Daoy (cell line): ENCODE data around the gene IL1RAP.

DNA sequence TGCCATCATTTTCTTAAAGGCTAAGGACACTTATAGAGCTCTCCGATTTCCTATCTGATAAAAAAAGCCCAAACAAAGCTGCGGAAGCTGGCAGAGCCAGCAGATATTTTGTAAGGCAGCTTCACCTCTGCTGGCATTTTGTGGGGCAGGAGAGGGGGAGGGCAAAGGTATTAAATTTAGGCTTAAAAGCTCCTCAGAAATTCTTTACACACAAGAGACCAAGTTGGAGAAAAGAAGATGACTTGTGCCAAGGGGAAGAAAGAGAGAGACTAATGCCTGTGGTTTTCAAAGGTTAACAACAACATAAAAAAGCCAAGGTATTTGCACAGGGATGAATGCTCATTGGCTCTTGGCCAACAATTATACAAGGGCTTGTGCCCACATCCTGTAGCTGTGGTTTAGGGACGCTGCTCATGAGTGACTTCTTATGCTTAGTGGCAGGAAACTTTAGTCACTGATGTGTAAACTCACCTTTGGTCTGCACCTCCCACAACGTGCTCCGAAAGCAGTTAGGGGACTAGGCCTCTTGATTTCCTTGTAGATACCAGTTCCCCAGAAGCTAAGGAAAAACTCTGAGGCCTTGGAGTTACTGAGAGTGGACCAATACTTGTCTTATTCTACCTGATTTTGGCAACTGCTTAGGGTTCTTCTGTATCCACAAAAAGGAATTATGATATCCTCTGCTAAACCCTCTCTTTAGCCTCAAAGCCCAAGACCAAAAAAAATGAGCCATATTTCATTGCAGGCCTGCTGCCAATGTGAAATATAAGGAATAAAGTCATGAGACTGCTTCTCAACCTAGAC lies 152.9 kb downstream of the TPRG1 start:
- RAMPAGE, long total RNA, result no peak

DNA sequence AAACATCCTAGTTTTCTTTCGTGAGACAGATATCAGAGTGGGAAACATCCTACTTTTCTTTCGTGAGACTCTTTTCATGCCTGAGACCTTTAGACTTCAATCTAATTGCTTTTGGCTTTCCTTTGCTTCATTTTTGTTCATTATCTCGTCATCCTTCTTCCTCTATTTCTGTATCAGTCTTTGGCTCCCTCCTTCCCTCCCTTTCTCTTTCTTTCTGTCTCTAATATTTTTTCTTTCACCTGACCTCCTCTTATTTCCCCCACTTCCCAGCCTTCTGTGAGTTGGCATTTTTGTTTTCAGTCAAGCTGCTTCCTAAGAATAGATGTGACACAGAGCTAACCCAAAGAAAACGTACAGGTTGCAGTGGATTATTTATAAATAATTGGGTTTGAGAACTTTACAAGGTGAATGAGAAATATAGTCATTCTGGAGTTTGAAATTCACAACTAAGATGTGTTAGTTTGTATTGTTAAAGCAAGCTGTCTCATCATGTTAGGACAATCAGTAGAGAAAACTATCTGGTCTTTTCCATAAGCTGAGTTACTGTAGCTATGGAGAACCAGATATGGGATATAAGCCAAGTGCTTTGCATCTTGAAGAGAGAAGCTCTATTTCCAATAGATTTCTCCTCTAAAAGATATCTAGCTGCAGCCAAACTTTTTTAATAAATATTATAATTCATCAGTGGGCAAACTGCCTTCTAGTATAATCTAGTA lies 11.4 kb downstream of the P3H2 start:
- RAMPAGE, long total RNA, result no peak

GRCh38 chr3:190124035-190124454 lies 3.3 kb upstream of the P3H2 start:
- RAMPAGE, long total RNA, result no peak

- RAMPAGE, long total RNA, result no peak
These were observed 92.4 kb downstream of the CLDN1 start for GRCh38 chr3:190229608-190230406.

DNA sequence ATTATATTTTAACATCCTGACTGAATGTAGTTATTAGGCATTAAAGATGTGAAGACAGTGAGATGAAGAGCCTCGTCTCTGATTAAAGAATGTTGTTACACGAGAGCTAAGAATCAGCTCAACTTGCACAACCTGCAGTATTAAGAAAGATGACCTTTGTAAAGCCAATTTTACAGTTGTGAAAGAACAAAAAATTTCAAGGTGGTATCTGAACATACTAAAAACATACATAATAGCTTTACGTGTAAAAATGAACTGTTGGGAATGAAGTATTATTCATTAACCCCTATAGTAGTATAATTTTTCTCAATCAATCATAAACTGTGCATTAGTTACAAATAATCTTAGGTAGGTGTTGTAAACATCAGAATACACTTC lies 12.8 kb downstream of the CLDN1 start:
- RAMPAGE, long total RNA, result no peak

- RAMPAGE, long total RNA, result no peak
These were observed 26.8 kb upstream of the IL1RAP start for GRCh38 chr3:190487101-190487474.

- RAMPAGE, long total RNA, result no peak
These were observed at the start of gene IL1RAP for GRCh38 chr3:190513338-190514306. Gene IL1RAP (plus strand): TSS chr3:190514085.

DNA sequence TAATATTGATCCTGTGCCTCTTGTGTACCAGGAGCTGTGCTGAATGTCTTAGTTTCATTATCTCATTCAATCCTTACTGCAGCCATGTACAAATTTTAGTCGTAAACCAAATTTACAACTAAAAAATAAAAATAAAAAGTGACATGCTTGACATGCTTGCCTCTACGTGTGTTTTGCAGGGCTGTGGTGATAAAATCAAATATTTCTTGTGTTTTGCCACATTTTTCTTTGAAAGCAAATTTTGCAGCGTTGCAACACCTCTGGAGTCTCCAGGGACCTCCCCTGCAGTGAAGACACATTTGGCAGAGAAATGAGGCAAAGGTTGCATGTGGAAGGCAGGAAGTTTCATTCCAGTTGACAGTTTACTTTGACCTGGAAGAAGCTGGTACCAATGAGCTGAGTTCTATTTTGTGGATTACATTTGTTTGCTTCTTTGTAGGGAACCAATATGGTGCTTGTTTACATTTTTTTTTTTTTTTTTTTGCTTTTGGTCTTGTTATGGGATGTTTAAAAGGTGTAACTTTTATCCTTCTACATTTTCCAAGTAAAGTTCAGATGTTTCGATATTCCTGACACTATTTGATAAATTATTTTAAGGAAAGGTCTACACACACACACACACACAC lies 13.4 kb downstream of the IL1RAP start:
- RAMPAGE, long total RNA, result no peak

GRCh38 chr3:190533258-190534005 lies 19.5 kb downstream of the IL1RAP start:
- RAMPAGE, long total RNA, result no peak

DNA sequence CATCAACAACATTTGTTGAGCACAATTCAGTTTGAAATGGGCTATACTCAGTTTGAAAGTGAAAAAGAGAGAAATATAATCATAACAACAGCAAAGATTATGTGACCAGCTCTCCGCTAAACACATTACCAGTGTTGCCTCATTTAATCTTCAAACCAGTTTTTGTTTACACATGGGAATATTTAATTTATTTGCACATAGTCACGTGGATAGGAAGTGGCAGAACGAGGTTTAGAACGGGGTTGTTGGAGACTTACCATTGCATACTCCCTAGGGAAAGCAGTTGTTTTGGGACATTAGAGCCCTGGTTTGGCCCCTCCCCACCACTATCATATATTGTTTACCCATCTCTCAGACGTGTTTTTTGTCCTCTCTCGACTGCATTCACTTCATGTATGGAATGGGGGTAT lies 77.2 kb downstream of the IL1RAP start:
- RAMPAGE, long total RNA, result no peak

GRCh38 chr3:190860544-190860988 lies 1.9 kb downstream of the GMNC start:
- RAMPAGE, long total RNA, result no peak

DNA sequence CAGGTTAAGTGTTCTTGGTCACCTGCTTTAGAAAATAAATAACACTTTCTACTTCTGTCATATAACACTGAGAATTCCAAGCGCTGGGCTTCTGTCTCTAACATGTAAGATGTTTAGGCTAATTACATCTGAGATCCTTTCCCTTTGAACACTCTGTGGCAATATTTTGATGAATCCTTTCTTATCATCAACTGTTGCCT lies 31.4 kb upstream of the CCDC50 start:
- RAMPAGE, long total RNA, result no peak

DNA sequence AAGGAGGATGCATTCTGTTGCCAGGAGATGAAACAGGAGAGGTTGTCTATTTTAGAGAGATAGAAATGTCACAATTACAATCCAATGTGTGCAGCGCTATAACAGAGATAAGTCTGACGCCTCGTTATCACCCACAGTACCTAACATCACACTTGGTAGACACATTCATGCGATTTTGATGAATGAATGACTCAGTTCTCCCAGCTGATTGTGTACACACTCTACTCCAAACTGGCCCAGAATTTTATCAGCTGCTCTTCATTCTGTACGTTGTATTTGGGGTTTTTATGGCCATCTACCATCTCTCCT lies 576 bp upstream of the CCDC50 start:
- RAMPAGE, long total RNA, result no peak

DNA sequence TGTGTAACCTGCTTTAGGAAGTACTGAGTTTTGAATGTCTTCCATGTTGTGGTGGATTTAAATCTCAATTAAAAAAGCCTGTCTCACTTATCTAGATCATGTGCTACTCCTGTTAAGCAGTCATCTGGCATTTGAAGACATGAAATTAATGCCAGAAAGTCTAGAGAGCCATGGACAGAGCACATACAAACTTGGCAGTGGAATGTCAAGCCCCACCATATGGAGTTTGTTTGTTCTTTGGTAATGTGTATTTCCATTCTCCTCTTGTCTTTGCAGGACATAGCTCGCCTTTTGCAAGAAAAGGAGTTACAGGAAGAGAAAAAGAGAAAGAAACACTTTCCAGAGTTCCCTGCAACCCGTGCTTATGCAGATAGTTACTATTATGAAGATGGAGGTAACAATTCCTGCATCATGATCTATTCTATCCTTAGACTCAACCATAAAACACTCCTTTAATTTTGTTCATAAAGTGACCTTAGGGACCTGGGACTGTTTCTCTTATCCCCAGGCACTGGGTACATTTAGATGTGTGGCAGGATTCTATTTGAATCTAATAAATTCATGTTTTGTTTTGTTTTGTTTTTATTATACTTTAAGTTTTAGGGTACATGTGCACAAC lies 39.4 kb upstream of the UTS2B start:
- RAMPAGE, long total RNA, result no peak

- RAMPAGE, long total RNA, result no peak
These were observed 318.6 kb downstream of the FGF12 start for GRCh38 chr3:192408564-192409218.

DNA sequence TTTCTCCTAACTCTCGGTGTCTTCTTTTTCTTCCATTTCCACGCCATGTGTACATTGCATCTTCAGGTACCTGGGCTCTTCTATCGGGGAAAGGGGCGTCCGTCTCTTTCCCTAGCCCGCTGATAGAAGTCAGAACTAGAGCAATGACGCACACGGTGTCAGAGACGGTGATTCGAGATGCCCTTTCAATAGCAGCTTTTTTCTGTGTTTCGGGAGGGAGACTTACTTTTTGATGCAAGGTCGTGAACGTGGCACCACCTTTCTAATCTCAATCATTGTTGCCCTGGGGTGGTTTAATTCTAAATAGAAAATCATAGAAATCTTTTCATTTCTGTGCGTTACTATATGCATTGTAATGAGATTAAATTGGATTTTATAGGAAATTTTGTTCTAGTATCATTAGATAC lies 797 bp downstream of the OPA1 start:
- RAMPAGE, long total RNA, result no peak

DNA sequence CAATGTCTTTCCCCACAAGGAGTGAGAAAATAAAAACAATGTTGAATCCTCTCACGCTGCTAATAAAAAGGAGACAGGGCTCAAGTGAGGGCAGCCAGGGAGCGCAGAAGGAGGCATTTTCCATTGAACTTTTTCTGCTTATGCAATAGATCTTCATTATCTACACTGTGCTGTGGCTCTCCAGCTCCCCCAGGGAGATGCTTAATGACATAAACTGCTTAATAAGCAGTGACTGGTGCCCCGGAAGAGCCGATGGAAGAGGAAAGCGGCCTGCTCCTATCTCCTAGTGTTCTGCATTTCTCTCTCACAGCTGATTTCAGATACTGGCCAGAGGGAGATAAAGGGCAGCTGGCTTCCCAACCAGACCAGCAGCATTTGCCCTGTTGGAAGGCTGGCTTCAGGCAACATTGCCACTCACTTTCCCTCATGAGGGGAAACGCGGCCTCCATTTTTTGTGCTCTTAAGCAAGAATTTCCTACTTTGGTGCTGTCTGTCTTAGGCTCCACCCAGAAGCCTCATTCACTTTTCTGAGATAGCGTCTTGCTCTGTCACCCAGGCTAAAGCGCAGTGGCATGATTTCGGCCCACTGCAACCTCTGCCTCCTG lies 152.2 kb downstream of the OPA1 start:
- RAMPAGE, long total RNA, result no peak

DNA sequence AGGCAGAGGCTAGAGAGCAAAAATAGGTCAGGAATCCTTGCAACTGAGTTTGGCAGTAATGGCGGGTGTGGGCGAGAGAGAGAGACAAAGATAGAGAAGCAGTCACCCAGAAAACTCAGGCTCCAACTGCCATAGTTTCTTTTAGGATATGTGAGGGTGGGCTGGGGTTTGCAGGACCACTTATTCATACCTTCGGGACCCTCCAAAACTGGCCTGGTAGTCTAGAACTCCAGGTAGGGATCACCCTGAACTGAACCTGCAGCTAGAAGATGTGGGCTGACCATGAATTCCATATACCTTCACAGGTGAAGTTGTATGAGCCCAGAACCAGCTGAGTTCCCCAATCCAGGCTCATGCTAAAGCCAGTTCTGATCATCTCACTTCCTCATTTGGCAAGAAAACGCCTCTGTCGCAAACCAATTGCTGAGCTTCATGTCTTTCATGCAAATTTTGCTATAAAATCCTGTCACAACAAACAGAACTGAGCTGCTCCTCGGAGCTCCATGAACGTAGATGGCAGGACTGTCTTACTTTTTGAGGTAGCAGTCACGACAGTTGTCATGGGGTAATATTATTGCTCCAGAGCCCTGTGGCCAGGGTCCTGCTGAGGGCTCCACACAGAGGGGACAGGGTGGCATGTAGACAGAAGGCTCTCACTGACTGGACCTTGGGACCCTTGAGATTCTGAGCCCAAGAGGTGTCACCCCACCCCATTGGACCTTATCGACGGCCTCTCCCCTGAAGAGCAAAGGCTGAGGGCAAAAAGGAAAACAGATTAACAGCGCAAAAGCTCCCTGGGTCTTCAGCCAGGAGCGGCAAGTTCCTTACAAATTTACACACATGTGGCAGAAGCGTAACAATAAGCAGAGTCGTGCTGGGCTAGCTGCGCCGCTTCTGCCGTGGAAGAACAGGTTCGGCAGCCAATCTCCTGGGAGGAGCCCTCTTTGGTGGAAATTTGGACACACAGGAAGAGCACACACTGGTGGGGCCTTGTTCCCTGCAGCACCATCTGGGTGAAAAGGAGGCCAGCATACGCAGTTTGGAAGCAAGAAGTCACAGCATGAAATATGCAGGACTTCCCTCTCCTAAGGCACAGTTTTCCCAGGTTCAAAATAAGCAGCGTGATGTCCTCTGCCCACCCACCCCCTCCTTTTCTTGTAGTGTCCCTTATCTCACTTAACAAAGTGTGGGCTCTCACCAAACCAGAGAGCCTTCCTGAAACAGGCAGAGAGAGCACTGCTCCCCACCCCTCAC lies 249.2 kb downstream of the OPA1 start:
- RAMPAGE, long total RNA, result no peak

- RAMPAGE, long total RNA, result no peak
These were observed 251.3 kb upstream of the HES1 start for GRCh38 chr3:193884475-193885156.

- RAMPAGE, long total RNA, result no peak
These were observed 164.6 kb upstream of the HES1 start for GRCh38 chr3:193971227-193971861.